Bronchial epithelial cell (primary cell): Measurements from ENCODE around the genes LSS, C21orf58 and PCNT.

DNA sequence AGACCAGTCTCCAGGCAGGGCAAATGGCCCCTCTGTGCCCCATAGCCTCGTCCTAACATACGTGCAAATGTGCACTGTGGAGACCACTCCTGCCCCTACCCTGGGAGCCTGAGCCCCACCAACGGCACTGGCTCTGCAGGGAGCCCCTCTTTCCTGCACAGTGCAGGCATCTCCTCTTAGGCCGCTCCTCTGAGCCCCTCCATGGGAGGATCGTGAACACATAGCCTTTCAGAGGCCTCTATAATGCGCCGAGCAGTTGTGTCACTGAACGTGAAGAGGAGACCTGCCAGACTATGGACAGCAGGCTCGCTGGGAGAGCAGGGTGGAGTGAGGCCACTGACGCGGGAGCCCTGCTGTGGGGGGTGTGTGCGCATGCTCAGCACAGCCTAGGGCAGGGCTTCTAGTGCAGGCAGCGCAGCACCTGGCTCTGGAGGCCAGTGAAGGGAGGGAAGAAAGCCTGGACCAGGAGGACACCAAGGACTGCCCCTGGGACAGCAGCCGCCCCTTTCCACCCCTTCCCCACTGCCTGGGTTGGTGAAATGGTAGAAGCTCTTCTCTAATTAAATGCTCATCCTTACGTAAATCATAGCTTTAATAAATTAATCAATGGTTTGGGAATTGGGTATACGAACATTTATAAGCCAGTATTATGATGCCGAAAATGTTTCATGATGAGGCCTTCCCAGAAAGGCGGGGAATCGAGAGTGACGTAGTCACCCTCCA is 151.2 kb upstream of the COL6A1 start:
- RRBS, 2 experiments = no CpG with 5 or more reads among the region's 20 CpGs

- RRBS, 2 experiments = no CpG with 5 or more reads among the region's 19 CpGs
Observed at GRCh38 chr21:45979036-45979471, 2.5 kb upstream of the COL6A1 start.

DNA sequence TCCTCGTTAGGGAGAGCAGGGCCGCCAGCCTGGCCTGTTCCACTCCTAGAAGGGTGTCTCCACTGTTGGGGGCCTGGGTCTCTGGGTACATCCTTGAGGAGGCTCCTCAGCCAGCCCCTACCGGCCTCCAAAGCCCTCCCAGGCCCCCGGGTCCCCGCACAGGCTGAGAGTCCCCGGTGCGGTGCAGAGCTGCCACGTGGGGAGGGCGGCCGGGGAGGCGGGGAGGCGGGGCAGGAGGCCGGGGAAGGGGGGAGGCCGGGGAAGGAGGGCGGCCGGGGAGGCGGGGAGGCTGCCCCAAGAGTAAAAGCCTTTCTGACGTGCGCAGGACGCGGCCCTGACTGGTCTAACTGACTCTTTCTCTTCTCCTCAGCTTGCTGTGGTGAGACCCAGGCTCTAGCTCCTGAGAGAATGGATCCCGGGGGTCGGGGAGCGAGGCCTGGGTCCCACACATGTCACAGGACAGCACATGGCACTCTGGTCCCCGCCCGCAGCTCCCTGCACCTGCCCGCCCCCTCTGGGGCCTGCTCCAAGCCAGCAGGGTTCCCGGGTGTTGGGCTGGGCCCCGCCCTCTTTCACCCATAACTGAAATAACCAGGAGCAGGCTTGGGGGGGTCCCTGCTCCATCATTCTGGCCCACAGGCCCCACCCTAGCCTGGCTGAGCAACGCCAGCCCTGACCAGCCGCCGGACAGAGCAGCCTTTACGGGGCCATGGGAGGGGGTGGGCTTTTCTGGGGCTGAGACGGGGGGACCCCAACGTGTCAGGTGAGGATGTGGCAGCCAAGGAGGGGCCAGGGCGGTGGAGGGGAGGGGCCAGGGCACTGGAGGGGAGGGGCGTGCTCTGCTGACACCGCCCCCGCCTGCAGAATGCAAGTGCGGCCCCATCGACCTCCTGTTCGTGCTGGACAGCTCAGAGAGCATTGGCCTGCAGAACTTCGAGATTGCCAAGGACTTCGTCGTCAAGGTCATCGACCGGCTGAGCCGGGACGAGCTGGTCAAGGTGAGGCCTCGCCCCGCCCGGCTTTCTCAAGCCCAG is 19.1 kb downstream of the COL6A1 start:
- RRBS, 2 experiments = 65 to 86% methylated on average over 5 to 8 of the region's 52 CpGs

GRCh38 chr21:46109109-46109601 is 11.2 kb downstream of the COL6A2 start:
- RRBS, 2 experiments = no CpG with 5 or more reads among the region's 8 CpGs

GRCh38 chr21:46112074-46112761 is 14.3 kb downstream of the COL6A2 start:
- RRBS, 2 experiments = 94 to 96% methylated on average over 24 of the region's 60 CpGs

DNA sequence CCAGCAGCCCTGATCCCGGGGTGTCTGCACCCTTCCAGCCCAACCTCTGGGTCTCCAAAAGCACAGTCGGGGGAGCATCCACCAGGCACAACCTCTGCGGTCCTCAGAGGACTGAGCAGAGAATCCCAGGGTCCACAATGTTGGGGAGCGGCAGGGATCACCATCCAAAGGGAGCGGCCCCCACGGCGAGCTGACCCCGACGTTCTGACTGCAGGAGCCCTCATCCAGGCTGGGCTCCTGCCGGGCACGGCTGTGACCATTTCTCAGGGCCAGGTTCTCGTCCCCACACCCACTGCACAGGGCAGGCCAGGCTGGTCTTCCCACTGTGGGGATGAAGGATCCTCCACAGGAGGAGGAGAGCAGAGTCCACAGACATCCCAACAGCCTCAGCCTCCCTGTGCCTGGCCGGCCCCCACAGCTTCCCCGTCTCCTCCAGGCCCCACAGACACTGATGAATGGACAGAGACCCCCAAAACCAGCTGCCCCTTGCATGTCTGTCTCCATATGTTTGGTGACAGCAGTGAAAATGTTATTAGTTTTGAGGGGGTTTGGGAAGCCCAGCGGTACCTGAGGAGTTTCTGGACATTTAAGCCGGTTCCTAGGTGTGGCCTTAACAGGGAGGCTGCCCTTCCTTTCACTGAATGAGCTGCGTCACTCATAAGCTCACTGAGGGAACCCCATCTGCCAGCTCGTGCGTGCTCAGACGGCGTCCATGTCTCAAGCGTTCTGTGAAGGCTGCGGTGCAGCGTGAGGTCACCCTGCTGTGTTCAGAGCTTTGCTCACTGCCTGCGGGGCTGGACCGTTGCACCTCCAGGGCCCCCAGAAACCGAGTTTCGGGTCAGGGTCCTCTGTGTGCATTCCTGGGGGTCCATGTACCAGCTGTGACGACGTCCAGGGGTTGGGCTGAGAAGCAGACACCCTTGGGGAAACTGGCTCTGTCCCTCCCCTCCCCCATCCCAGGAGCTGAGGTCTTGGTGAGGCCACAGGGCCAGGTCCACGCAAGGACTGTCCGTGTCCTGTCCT is 24.9 kb downstream of the FTCD start:
- RRBS, 2 experiments = no CpG with 5 or more reads among the region's 32 CpGs

- RRBS, 2 experiments = no CpG with 5 or more reads among the region's 22 CpGs
Observed at GRCh38 chr21:46182815-46183358, 1.4 kb downstream of the SPATC1L start.

DNA sequence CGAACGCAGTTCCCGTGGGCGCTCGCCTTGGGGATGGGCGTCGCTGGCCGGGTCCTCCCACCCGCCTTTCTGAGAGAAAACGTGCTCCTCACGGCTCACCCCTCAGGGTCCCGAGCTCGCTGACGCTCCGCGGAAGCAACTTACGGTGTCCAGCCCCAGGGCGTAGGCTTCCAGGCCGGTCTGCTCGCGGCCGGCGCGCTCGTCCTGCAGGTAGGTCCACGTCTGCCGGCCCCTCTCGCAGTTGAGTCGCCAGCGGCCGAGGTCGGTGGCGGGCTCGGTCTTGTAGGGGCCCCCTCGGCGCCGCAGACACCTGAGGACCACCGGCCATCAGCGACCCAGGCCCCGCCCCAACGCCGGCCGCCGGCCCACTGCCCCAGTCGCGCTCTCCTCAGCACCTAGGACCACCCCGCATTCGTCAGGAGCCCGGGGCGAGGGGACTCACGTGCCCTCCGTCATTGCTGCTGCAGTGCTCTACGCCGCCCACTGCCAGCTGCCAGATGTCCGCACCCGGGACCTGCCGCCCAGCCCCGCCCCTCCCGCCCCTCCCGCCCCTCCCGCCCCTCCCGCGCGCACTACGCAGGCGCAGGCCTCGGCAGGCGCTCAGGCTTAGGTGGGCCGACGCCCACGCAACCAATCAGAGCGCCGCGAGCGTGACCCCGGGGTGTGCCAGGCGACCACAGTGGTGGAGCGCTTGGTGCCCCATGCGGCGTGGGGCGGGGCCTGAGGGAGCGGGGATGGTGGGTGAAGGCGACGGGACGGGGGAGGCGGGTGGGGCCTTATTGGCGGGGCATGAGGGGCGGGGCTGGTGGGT is at the start of gene LSS:
Gene LSS (minus strand): TSS at position 485 of the 811 bp plus-strand sequence.
- RRBS, 2 experiments = under 1 to 2% methylated on average over 26 to 27 of the region's 88 CpGs

GRCh38 chr21:46254362-46255075 is 25.9 kb upstream of the LSS start:
- RRBS, 2 experiments = 89% methylated on average over 1 of the region's 10 CpGs; no CpG with 5 or more reads in 1 of the 2 experiments

GRCh38 chr21:46323365-46323950 is at the start of gene C21orf58:
TSS of gene C21orf58 (minus strand) at chr21:46323870.
- RRBS, 2 experiments = 1 to 2% methylated on average over 16 of the region's 51 CpGs

DNA sequence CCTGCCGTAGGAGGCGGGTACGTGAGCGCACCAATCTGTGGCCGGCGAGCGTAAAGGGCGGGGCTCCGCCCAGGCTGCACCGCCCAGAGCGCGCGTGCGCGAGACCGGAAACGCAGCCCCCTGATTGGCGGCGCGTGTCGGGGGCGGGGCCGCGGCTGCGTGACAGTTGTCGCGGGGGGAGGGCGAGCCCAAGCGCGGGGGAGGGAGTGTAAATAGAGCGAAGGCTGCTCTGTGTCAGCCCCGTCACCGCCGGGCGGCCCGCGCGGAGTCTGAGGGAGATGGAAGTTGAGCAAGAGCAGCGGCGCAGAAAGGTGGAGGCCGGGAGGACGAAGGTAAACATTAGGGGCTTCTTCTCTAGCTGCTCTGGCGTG is at the start of gene PCNT:
Gene PCNT (plus strand): TSS at position 206 of the 371 bp plus-strand sequence.
- RRBS, 2 experiments = under 1 to 1% methylated on average over 22 of the region's 43 CpGs

GRCh38 chr21:46347719-46348674 is 24.0 kb downstream of the PCNT start:
- RRBS, 2 experiments = no CpG with 5 or more reads among the region's 14 CpGs

DNA sequence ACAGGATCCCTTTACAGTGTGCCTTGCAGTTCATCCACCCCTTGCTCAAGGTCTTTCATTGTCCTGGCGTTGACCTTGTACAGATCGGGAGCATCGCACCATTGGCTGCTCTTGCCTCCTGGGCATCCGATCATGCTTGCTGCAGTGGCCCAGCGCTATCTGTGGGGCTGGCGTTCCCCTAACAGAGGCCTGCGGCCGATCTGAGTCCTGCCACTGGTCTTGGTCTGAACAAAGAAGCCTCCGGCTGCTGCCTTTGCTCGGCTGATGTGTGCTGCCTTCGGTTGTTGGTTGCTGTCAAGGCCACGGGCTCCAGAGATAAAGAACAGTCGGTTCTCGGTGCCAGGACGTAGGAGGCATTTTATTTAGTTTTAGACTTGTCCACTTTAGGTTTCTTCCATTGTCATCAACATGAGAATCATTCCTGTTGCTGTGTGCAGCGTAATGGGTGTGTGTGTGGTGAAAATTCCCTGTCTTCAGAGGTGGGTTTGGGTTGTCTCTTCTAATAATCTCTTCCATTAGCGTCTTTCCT is 39.0 kb downstream of the PCNT start:
- RRBS, 2 experiments = no CpG with 5 or more reads among the region's 17 CpGs

DNA sequence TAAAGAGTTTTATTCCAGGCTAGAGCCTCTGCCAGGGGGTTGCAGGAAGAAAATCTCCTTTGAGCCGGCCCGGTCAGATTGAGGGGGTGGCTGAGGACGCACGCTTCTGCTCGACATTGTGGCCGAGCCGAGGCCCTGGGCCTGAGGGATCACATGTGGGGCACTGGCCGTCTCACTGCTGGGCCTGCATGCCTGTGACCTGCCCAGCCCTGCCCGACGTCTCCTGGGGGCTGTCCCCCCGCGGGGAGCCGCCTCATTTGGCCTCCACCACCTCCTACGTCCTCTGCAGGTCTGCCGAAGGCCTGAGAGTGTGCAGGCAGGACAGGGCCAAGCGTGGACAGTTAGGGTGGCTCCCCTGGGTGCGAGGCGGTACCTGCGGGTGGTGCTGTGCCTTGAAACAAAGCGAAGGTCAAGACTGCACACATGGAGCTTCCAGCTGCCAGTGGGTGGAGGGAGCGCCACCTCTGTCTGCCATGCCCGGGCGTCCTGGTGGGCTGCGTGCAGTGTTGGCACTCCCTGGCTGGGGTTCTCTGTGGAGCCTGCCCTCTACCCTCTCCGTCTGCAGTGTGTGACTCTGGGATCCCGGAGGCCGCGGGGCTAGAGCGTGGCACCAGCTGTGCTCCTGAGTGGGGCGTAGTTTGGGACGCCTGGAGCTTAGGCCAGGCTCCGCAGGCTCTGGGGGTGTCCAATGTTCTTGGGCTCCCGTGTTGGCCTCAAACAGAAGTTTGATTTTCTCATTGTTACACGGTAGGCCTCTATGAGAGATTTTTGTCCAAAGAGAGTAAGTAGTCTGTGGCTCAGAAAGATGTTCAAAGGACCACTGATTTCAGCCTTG is 51.8 kb downstream of the PCNT start:
- RRBS, 2 experiments = 98 to 100% methylated on average over 5 of the region's 34 CpGs

GRCh38 chr21:46638336-46638807 is 2.9 kb downstream of the PRMT2 start:
- RRBS, 2 experiments = no CpG with 5 or more reads among the region's 2 CpGs

DNA sequence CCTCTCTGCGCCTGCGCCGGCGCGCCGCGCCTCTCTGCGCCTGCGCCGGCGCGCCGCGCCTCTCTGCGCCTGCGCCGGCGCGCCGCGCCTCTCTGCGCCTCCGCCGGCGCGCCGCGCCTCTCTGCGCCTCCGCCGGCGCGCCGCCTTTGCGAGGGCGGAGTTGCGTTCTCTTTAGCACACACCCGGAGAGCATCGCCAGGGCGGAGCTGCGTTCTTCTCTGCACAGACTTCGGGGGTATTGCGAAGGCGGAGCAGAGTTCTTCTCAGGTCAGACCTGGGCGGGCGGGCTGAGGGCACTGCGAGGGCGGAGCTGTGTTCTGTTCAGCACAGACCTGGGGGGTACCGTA is 63.7 kb downstream of the PRMT2 start:
- RRBS, 2 experiments = no CpG with 5 or more reads among the region's 49 CpGs